Lung (tissue), 4 donors: ENCODE data around the genes H4C14, MTMR11 and CA14.

DNA sequence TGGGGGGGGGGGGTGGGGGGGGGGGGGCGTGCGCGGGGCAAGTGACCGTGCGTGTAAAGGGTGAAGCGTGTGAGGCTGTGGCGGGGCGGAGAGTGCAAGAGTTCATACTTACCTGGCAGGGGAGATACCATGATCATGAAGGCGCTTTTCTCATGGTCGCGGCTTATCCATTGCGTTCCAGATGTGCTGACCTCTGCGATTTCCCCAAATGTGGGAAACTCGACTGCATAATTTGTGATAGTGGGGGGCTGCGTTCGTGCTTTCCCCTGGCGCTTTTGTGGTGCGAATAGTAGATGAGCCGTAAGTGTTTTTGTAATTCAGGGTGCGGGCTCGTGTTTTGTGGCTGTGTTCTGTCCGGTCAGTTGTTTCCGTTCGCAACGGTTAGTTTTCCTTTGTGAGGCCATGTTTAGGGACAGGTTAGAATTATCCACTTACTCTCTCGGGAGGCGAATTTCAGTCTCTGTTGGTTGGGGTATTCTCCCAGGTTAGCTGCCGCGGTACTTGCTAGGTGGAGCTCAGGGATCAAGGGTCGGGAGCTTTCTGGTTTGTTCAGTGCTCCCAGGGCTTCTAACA, 39.5 kb upstream of the PPIAL4G start:
- PRO-cap: bidirectional peak, plus-strand start at position 105 of the sequence, minus-strand start outside the sequence
- RAMPAGE, long total RNA: no peak
- RRBS: no CpG with 5 or more reads among the region's 30 CpGs

- PRO-cap: unidirectional peak, plus-strand start at chr1:148953084
- RAMPAGE, long total RNA: no peak
- RRBS: no CpG with 5 or more reads among the region's 36 CpGs
These were observed 108.6 kb downstream of the PDE4DIP start for GRCh38 chr1:148952741-148953326.

DNA sequence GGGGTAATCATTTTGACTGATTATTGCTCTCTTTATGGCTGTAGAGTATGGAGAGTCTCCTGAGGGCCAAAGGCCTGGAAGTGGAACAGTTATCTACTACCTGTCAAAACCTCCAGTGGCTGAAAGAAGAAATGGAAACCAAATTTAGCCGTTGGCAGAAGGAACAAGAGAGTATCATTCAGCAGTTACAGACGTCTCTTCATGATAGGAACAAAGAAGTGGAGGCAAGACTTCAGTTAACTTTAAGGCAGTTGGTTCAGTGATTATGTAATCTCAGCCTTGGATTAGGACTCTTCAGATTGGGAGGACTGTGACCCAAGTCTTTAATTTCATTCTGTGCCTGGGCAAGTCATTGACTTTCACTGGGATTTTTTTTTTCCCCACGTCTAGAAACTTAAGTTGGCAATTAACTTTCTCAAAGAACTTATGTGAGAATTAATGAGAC, 123.5 kb downstream of the PDE4DIP start:
- PRO-cap: no peak
- RAMPAGE, long total RNA: no peak
- RRBS: no CpG with 5 or more reads among the region's 3 CpGs

- PRO-cap: no peak
- RAMPAGE, long total RNA: no peak
- RRBS: no CpG with 5 or more reads among the region's 3 CpGs
These were observed 10.3 kb upstream of the NBPF9 start for GRCh38 chr1:149113553-149114093.

DNA sequence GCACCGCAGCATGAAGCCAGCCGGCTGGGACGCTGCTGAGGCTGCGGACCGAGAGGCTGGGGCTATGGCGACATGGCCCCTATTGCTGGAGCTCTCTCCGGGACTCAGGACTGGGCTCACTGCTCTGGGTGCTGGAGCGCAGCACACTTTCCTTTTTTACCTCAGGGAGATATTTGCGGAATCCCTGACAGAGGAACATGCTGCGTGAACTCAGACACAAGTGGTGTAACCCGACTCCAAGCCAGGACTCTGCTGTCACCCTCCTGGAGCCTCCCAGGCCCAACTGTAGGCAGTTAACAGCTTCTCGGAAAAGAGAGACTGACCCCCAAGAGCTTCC, 137.2 kb upstream of the NBPF9 start:
- PRO-cap: no peak
- RAMPAGE, long total RNA: no peak
- RRBS: no CpG with 5 or more reads among the region's 12 CpGs

DNA sequence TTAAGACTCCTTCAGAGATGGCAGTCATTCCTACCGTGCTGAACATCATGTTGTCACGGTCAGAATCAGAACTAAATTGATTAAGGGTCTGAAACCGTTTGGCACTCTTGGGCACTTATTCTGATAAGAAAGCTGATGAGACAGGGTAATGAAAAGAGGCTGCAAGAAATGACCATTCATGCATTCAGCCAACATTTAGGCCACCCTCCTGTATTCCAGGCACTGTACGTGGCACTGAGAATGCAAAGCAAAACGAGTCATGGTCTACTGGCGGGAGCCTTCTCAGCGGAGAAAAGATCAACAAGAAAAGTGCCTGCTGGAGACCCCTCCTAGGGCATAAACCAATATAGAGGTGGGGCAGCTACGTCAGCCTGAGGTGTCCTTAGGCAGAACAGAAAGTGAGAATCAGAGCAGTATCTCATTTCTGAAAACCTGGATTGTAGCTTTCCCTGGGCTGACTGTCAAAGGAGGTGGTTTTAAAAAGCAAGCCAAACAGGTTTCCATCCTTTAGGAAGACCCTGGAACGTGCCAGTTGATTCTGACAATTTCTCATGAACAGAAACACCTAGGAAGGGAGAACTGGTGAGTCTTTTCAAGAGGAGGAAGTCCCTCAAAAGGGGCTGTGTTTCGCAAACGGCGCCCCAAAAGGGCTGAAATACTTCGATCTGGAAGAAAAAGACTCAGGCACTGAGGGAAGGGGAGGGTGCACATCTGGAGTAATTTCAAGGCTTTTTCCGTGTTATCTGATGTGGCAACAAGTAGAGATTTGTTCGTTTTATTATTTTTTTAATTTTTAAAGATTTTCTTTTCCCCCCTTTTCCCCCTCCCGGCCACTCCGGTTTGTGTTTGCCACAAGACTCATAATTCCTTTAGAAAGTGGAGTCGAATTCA, 22.4 kb downstream of the PPIAL4C start:
- PRO-cap: no peak
- RAMPAGE, long total RNA: no peak
- RRBS: no CpG with 5 or more reads among the region's 18 CpGs

DNA sequence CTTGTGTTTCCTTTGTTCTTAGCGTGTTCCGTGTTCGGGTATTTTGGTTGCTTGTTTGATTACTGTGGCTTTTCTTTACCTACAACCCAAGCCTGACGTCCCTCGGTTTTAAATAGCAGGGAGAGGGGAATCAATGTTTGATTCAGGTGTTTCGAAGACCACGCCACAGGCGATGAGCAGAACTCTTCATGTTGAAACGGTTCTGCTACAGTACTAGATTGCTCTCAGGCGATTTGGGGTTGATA, 24.8 kb downstream of the PPIAL4C start:
- PRO-cap: no peak
- RAMPAGE, long total RNA: no peak
- RRBS: no CpG with 5 or more reads among the region's 10 CpGs

DNA sequence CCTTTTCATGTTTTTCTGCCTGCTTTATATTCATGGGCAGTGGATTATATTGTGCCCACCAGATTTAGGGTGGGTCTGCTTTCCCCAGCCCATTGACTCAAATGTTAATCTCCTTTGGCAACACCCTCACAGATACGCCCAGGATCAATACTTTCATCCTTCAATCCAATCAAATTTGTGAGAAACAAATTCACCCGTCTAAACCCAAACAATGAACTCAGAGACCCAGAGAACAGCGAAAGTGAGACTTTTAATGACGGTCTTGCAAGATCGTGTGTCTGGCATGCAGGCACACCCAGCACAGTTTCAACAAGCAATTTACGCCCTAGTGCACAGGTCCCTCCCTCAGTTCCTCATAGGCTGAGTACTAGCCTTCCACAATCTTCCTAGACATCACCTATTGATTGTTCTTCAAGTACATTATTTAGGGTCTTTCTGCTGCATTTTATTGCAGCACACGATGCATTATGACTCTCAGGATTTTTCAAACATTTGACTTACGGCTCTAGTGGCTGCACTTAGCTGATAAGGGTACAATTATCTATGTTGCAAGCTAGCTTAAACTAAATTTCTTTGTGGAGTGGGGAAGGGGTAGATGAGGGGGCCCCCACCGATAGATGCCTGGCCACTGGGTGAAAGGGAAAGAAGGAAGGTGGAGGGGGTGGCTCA, 50.0 kb downstream of the PPIAL4C start:
- PRO-cap: no peak
- RAMPAGE, long total RNA: no peak
- RRBS: no CpG with 5 or more reads among the region's 9 CpGs

GRCh38 chr1:149792953-149793462, 10.5 kb downstream of the FCGR1A start:
- PRO-cap: no peak
- RAMPAGE, long total RNA: no peak
- RRBS: under 1% methylated on average over 3 of the region's 47 CpGs

GRCh38 chr1:149832077-149833024, at the start of gene H4C14:
Gene H4C14 (plus strand): TSS chr1:149832657.
- PRO-cap: no peak
- RAMPAGE, long total RNA: no peak
- RRBS: no CpG with 5 or more reads among the region's 74 CpGs

GRCh38 chr1:149936179-149937088, at the start of gene MTMR11:
Gene MTMR11 (minus strand): TSS chr1:149936879.
- PRO-cap: no peak
- RAMPAGE, long total RNA: no peak
- RRBS: no CpG with 5 or more reads among the region's 20 CpGs

- PRO-cap: no peak
- RAMPAGE, long total RNA: no peak
- RRBS: no CpG with 5 or more reads among the region's 4 CpGs
These were observed 3.8 kb downstream of the OTUD7B start for GRCh38 chr1:150006569-150007285.

GRCh38 chr1:150213526-150214671, 22.0 kb downstream of the ANP32E start:
- PRO-cap: no peak
- RAMPAGE, long total RNA: no peak
- RRBS: no CpG with 5 or more reads among the region's 40 CpGs

GRCh38 chr1:150218574-150219060, 17.3 kb downstream of the ANP32E start:
- PRO-cap: no peak
- RAMPAGE, long total RNA: no peak
- RRBS: no CpG with 5 or more reads among the region's 2 CpGs

DNA sequence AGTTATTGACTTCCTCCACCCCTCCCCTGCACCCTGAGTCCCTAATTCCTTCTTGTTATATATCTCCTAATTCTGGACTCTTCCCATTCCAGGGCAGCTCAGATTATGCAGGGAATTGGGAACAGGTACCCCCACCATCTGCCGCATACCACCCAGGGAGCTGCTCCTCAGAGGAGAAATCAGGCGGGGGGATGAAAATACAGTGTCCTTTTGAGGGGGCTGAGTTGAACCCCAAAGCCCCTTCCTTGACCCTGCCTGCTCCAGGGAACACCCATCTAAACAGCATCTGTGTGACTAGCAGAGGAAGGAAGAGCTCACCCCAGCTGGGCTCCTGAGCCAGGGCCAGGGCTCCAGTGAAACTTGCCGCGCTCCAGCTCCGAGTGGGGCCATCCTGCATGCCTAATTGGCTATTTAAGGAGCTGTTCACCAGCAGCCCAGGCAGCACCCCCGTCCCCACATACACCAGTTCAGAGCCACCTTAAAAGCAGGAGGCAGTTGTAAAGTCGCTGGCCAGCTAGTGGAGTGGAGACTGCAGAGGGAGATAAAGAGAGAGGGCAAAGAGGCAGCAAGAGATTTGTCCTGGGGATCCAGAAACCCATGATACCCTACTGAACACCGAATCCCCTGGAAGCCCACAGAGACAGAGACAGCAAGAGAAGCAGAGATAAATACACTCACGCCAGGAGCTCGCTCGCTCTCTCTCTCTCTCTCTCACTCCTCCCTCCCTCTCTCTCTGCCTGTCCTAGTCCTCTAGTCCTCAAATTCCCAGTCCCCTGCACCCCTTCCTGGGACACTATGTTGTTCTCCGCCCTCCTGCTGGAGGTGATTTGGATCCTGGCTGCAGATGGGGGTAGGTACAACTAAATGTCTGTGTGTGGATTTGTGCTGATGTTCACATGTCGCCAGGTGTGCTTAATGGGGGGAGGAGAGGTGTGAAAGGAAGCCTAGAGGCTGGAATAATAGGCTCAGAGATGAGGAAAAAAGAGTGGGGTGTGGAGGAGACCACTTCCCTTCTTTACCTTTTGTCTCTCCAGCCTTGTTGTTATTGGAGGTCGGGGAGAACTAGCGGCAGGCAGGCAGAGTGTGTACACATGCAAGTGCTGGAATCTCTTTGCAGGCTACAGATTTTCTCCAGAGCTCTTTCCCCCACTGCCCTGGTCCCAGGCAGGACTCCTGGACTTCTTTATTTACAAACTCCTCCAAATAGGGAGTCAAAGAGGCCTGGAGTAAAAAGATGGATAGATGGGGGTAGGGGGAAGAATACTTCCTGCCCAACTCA, at the start of gene CA14:
TSS of gene CA14 (plus strand) at position 441 of the 1,279 bp plus-strand sequence.
- PRO-cap: no peak
- RAMPAGE, long total RNA: no peak
- RRBS: no CpG with 5 or more reads among the region's 15 CpGs

GRCh38 chr1:150262296-150263071, 4.9 kb downstream of the CA14 start:
- PRO-cap: no peak
- RAMPAGE, long total RNA: no peak
- RRBS: no CpG with 5 or more reads among the region's 2 CpGs

DNA sequence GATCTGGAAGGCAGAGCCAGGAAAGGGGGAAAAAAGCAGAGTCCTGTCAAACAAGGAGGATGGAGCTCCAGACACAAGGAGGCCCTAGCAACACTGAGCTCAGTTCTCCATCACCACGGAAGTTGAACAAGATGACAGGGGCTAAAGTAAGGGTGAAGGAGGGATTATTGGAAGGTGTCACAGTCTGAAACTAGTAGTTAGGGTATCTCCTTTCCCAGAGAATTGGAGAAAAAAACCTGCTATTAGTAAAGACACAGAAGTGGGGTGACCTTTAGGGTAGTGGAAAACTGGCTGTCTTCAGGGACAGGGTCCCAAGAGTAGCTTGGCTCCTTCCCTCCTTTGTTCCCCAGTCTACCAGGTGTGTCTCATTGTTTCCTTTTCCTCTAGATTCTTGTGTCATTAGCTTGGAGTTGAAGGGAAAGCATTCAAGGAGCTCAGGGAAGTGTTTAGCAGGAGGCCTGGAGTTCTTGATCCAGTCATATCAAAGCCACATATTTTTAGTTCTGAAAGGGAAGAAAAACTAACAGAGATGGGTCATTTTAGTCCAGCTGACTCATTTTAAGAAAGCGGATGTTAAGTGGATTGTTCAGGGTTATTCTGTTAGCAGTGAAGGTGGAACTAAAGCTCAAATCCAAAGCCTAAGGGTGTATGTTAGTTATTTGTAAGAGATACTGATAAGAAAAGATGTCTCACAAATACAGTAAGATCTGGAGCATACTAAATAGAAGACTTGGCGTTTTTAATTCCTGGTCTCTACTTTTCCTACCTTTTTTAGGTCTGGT, 619 bp downstream of the C1orf54 start:
- PRO-cap: no peak
- RAMPAGE, long total RNA: no peak
- RRBS: no CpG with 5 or more reads among the region's 3 CpGs

DNA sequence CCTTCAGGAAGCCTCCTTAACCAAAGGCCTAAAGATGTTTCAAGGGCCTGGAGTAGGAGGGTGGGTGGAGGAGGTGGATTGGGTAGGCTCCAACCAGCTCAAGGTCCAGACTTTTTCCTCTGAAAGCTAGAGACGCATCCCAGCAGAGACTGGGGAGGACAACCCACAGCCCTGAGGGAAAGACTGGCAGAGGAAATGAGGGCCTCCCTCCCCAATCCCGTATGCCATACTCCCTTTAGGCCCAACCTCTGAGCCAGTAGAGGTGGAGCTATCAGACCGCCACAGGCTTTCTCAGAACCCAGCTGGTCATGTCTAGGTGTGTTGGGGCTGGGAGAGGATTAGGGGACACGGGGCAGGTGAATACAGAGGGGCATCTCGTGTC, 1.1 kb downstream of the ECM1 start:
- PRO-cap: no peak
- RAMPAGE, long total RNA: no peak
- RRBS: no CpG with 5 or more reads among the region's 5 CpGs

- PRO-cap: no peak
- RAMPAGE, long total RNA: no peak
- RRBS: 63% methylated on average over 1 of the region's 18 CpGs
These were observed 2.9 kb downstream of the ADAMTSL4 start for GRCh38 chr1:150551624-150552999.

GRCh38 chr1:150557535-150558838, 8.8 kb downstream of the ADAMTSL4 start:
- PRO-cap: no peak
- RAMPAGE, long total RNA: no peak
- RRBS: 79% methylated on average over 2 of the region's 41 CpGs